ENCODE results near the gene KCNT2.

- RRBS = no CpG with 5 or more reads among the region's 3 CpGs
These were observed 29.4 kb downstream of the RGS1 start for GRCh38 chr1:192604792-192605512.

GRCh38 chr1:192715862-192716565, 80.1 kb downstream of the RGS13 start:
- RRBS = no CpG with 5 or more reads among the region's 10 CpGs

GRCh38 chr1:192806915-192807936, 1.6 kb upstream of the RGS2 start:
- RRBS = no CpG with 5 or more reads among the region's 13 CpGs

- RRBS = no CpG with 5 or more reads among the region's 4 CpGs
These were observed 45.9 kb downstream of the UCHL5 start for GRCh38 chr1:193013179-193013841.

DNA sequence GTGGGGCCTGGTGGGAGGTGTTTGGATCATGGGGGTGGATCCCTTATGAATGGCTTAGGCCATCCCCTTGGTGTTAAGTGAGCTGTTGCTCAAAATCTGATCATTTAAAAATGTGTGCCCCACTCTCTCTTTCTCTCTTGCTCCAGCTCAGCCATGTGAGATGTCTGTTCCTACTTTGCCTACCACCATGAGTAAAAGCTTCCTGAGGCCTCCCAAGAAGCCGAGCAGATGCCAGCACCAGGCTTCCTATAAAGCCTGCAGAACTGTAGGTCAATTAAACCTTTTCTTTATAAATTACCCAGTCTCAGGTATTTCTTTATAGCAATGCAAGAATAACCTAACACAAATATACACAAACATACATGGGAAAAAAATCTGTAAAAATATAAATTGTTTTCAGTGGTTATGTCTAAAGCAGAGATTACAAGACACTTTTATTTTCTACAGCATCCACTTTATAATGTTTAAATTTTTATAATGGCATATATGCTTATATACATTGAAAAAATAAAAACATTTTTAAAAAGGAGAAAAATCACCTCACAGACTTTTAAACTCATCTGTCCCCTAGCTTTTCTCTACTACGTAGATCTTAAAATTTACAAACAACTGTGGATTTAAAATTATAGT, 13.7 kb downstream of the UCHL5 start:
- RRBS = no CpG with 5 or more reads among the region's 2 CpGs

DNA sequence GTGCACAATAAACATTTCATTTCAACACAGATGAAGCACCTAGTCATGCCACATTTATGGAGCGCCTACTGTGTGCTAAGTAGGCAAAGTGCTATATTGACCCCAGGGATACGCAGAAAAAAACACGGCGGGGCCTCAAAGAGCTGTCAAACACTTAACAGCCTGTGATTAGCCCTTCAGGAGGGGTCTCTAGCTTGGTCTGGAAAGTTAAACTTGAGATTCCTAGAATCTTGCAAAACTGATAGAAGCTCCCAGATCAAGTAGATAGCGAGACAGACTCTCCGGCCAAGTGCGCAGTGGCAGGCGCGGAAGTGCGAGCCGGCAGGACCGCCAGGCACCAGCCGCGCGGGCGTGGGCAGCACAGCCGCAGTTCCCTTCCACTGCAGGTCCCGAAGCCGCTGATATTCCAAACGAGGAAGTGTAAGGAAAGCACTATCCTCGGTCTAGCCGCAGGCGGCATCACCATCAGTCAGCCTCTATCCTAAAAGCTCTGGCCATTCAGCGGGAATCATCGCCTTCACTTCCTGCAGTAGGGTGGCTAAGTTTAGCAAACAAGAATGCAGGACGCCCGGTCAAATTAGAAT, 840 bp downstream of the GLRX2 start:
- RRBS = 2% methylated on average over 6 of the region's 27 CpGs

GRCh38 chr1:196152160-196152420, 456.1 kb downstream of the KCNT2 start:
- RRBS = no CpG with 5 or more reads among the region's 3 CpGs

GRCh38 chr1:196584518-196585283, 23.5 kb downstream of the KCNT2 start:
- RRBS = no CpG with 5 or more reads among the region's 4 CpGs

GRCh38 chr1:196608303-196609442, at the start of gene KCNT2:
Gene KCNT2 (minus strand): TSS chr1:196608440.
- RRBS = 3% methylated on average over 8 of the region's 47 CpGs

DNA sequence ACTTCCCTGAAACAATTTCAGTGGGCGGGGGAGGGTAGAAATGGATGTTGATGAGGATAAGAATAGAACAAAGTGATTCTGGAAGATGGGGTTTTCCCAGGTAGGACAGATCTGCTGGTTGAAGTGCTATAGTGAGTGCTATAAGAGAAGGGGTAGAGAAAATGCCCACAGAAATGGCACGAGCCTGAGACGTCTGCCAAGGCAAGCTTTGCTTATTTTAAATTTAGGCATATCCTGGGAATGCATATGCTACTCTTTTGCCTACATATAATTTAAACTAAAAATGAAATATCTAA, 3.3 kb downstream of the CFH start:
- RRBS = no CpG with 5 or more reads among the region's 3 CpGs

- RRBS = no CpG with 5 or more reads among the region's 5 CpGs
These were observed 57.0 kb upstream of the CFHR3 start for GRCh38 chr1:196717280-196718447.

GRCh38 chr1:197146767-197147357, 393 bp upstream of the ASPM start:
- RRBS = under 1% methylated on average over 10 of the region's 18 CpGs

- RRBS = no CpG with 5 or more reads among the region's 5 CpGs
These were observed 78.4 kb downstream of the LHX9 start for GRCh38 chr1:197995518-197996097.

GRCh38 chr1:198076327-198076591, 80.5 kb upstream of the NEK7 start:
- RRBS = no CpG with 5 or more reads among the region's 1 CpG

DNA sequence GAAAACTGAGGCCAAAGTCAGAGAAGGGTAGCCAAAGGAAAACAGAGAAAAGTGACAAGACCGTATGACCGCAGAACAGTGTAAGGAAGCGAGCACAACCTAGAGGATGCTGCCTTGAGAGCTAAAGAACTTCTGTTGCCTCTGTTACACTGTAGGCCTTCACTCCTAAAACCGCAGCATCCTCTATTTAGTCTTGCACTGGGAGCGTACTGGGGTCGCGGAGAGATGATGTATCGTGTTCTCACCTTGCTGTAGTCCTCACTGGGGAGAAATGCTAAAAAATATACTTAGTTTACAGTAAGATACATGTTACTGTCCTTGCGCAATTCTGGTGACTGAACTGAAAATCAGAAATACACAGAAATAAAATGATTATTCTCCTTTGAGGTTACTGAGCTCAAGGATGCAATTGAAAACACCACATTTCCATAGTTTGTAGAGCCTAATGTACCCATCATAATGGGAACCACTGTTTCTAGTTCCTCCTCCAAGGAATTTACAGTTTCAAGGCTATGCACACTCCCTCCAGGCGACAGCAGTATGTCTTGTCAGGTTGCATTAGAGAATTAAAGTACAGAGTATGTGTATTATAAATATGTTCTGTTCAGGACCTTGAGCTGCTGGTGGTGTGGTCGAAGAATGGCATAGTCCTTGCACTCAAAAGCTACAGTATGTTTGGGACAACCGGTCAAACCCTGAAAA, 1.3 kb downstream of the NEK7 start:
- RRBS = no CpG with 5 or more reads among the region's 12 CpGs

DNA sequence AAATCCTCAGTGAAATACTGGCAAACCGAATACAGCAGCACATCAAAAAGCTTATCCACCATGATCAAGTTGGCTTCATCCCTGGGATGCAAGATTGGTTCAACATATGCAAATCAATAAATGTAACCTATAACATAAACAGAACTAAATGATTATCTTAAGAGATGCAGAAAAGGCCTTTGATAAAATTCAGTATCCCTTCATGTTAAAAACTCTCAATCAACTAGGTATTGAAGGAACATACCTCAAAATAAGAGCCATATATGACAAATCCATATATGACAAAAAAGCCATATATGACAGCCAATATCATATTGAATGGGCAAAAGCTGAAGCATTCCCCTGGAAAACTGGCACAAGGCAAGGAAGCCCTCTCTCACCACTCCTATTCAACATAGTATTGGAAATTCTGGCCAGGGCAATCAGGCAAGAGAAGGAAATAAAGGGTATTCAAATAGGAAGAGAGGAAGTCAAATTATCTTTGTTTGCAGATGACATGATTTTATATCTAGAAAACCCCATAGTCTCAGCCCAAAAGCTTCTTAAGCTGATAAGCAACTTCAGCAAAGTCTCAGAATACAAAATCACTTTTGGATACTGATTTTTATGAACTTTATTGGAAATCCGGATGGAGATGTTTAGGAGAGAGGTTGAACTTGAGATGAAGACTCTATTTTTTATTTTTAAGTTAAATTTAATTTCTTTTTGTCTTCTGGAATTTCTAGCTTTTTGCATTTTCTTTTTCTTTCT, 36.9 kb downstream of the NEK7 start:
- RRBS = no CpG with 5 or more reads among the region's 2 CpGs

- RRBS = no CpG with 5 or more reads among the region's 5 CpGs
These were observed 126.1 kb downstream of the NEK7 start for GRCh38 chr1:198282610-198283496.

DNA sequence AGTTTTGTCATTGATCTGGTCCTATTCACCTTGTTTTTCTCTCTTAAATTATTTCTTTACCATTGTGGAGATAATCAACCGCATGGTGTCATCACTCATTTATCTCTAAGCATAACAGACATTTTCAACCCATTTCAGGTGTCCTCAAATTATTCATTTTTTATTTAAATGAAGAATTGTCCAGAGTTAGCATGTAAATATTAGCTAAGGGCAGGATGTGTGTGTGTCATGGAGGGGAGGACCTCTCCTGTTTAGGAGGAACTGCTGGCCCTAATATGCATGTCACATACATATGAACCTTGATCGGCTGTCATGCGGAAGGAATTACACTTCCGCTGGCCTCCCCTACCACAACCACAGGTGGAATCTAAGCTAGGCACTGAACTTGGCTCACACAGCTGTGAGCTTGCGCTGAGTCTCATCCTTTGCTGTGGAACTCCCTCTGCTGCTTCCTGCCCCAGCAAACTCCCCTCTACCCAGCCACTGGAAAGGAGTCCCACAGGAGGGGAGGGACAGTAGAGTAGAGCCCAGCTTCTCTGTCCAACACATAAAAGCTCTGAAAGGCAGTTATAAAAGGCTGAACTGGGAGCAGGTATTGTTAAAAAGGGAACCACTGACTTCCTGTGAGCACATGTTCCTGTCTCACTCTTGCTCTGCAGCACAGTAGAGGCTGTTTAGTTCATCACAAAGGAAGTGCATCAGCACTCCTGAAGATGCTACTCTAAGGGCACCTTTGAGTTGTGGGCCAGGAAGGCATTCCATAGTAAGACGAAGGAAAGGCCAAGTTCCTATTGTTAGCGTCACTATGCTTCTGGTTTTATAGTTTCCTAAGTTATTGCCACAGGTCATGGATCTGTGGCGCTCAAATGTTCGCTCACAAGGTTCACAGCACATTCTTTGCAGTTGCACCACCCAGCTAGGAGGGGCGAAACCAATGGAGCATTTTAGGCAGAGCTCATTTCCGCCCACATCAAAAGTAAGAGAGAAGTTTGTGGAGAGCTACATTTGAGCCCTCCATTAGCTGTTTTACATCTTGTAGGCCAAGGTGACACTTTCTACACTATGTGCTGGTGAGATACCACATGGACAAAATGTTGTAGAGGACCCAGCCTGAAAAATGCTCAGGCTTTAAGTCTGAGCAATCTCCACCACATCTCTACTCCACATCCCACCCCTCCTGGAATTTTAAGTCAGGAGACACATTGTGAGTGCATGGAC, 17.7 kb upstream of the PTPRC start:
- RRBS = no CpG with 5 or more reads among the region's 11 CpGs

GRCh38 chr1:198633435-198633951, 5.3 kb upstream of the PTPRC start:
- RRBS = no CpG with 5 or more reads among the region's 5 CpGs

- RRBS = no CpG with 5 or more reads among the region's 2 CpGs
These were observed 9.3 kb downstream of the PTPRC start for GRCh38 chr1:198648219-198648482.

Data from HGPS cell (cell line).